ENCODE results near the gene SMIM41.

DNA sequence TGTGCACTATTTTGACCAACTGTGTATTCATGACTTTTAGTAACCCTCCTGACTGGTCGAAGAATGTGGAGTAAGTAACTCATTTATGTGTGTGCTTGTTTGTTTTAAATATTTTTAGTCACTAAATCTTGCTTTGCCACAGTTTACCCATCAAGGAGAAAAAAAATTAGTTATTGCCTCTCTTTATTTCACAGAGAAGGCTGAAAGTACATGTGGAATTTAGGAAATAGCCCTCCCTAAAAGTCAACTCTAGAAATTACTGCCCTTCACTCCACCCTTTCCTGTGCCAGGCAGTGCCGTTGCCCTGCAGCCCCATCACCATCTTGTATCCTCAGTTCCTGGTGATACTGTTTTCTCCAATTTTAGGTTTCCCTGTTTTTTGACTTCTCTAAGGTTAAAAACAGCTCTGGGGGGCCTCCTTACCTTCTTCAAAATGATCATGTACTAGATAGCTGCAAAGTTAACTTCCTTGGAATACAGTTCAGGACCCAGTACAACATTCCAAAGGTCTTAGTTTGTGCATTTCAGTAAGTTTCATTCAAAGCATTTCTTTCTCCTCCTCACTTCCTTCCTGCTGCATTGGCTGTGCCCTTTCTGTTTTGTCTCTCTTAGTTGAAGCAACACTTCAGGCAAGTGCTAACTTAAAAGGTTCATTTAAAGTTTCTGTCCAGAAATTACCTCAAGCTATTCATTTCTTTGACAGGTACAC is 95.5 kb downstream of the SCN8A start:
- PRO-cap, 2 experiments = no peak in any of the 2 experiments

GRCh38 chr12:51806751-51807298 is 7.9 kb downstream of the TMDD1 start:
- PRO-cap, 2 experiments = no peak in any of the 2 experiments

- PRO-cap, 2 experiments = no peak in any of the 2 experiments
Observed at GRCh38 chr12:51898675-51899454, 8.4 kb upstream of the ACVRL1 start.

DNA sequence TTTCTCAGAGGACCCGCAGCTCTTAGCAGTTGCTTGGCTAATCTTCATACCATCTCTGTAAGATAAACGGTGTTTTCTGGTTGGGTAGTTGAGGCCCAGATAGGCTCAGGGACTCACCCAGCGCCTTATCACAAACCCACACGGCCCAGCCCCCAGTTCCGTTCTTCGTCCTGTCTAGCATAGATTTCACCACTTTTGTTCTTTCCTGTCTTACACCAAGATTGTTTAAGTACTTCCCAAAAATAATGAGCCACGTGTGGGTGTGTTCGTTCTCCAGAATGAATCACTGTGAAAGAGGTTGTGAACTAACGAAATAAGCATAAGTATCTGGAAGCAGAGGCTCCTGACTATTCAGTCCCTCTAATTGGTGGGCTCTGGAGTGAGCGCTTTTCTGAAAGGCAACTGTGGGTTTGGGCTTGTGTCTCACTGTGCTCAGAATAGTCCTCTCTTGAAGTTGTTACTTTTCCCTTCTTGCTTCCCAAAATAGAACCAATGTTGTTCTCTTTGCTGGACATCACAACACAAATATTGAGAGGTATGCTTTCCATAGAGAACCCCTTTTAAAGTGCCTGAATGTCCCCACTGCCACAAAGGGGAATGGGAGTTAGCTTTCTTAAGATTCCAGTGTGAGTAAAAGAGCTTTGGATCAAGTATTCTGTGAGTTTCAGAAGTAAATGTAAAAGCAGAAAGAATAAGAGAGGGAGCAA is 21.5 kb downstream of the ACVR1B start:
- PRO-cap, 2 experiments = no peak in any of the 2 experiments

DNA sequence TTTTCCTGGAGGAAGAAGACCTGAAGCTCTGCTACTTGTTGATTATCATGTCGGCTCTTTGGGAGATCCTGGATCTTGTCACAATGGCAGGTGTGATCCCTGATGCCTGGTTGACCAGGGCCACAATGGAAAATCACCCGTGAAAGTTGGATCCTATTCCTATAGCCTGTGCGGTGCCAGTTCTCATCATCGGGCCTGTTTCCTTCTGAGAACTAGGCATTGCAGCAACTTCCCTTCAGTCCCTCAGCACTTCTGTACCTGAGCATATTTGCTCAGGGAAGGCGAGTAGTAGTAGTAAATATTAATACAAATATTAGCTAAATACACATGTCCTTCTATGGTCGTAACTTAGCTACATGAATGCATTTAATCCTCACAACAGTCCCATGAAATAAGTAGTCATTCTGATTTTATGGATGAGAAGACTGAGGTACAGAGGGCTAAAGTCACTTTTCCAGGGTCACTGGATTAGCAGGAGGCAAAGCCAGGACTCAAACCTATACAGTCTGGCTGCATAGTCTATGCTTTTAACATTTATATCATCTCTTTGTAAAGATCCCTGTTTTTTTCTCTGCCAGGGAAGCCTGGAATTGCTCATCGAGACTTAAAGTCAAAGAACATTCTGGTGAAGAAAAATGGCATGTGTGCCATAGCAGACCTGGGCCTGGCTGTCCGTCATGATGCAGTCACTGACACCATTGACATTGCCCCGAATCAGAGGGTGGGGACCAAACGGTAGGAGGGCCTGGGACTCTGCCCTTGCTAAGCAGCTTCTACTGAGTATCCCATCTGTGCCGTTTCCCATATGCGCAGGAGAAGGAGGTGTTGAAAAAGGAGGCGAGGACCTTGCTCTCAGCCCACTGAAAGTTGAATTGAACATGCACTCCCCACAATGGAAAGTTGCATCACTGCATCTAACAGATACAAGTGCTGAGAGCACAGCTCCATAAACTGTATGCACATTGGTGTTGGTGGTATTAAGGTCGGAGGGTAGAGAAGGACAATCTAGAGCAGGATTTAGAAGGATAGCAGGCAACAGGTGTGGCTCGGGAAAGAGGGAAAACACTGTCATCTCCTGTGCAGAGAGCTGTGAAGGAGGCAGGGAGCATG is 21.8 kb upstream of the TAMALIN start:
- PRO-cap, 2 experiments = no peak in any of the 2 experiments

- PRO-cap, 2 experiments = no peak in any of the 2 experiments
Observed at GRCh38 chr12:51992265-51992762, 14.4 kb upstream of the TAMALIN start.

DNA sequence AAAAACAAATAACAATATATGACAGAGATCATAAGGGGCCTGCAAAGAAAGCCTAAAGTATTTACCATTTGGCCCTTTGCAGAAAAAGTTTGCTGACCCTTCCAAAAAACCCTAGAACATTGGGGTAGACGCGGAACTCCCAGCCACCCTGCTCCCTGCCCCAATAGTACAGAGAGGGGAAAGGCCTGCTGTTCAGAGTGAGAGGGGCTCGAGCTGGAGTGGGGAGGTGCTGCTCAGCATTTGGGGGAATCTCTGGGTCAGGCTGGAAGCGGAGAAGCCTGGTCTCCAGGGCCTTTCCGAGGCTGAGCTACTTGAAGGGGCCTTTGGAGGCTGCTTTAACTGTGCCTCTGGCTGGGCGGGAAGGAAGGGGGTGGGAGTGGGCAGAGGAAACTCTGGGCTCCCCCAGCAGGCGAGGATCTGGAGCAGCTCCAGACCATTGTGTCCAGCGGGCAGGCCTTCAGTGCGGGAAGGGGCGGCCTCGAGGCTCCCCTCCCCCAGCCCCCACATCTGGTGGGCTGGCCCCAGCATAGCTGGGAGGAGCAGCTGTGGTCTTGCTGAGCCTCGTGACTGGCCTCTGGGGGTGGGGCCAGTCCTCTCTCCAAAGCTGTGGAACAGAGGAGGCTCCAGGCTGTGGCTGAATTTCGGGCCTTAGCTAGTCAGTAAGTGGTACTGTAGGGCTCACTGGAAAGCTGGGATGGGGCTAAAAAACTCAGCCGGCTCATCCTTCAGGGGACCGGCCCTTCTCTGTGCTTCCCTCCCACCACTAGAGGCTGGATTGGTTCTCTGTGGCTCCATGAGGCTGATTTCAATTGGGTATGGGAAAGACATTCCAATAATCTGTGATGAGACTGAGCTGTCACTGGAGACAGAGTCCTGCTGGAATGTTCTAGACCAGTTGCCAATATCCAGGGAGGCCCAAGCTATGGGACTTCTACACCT is 3.4 kb downstream of the TAMALIN start:
- PRO-cap, 2 experiments = no peak in any of the 2 experiments

GRCh38 chr12:52011149-52012000 is 4.6 kb downstream of the TAMALIN start:
- PRO-cap, 2 experiments = no peak in any of the 2 experiments

DNA sequence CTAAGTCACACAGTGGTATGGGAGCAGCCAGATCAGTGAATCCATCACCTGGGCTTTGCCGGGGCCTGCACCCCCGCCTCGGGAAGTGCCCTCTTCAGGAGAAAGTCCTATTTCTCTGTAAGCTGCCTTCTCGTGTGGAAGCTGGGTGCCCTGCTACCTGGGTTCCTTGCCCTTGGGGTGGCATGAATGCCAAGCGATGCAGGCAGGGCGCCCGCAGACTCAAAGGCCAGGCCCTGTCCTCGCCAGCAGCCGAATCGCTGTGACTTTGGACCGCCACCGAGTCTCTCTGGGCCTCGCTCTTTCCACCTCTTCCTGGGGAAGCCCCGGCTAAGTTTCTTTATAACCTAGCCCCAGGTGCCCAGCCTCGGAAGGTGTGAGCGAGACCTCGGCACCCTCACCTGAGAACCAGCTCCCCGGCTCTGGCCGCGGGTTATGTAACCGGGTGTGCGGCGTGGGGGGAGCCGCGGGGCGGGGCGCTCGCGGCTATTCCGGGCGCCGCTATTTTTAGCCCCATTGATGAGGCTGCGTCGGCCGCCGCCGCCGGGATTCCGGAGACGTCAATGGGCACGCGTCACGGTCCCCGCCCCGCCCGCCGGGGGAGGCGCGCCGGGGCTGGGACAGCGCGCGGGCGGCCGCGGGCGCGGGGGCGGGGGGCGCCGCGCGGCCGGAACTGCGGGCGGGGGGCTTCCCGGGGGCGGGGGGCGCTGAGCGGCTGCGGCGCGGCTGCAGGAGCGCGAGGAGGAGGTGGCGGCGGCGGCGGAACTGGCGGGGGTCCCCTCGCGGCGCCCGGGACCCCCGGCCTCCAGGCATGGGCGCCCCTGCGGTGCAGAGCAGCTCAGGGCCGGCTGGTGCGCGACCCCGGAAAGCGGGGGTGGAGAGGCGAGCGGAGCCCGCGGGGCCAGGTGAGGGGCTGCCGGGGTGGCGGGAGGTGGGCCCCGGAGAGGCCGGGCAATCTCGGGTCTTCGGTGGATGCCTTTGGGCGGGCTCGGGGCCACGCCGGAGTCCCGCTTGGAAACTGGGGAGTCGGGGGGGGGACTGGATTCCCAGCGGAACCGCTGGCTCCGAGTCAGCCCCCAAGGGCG is 14.4 kb upstream of the NR4A1 start:
- PRO-cap, 2 experiments = peak in 2 of 2 experiments; most common plus-strand start position 604 of the sequence (in 2); most common minus-strand start position 407 of the sequence (in 2)

DNA sequence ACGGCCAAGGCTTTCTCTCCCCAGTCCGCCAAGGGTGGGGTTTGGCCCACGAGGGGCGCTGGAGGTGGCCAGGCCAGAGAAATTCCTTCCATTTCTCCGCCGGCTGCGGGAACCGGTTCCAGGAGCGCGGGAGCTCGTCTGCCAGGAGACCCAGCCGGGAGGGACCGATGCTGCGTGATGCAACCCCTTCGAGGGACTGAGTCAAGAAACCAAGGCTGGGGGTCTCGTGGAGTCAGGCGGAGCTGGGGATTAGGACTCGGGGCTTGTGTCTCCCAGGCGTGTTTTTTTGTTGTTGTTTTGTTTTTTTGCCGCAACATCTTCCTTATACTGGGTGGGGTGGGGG is 13.6 kb upstream of the NR4A1 start:
- PRO-cap, 2 experiments = no peak in any of the 2 experiments

DNA sequence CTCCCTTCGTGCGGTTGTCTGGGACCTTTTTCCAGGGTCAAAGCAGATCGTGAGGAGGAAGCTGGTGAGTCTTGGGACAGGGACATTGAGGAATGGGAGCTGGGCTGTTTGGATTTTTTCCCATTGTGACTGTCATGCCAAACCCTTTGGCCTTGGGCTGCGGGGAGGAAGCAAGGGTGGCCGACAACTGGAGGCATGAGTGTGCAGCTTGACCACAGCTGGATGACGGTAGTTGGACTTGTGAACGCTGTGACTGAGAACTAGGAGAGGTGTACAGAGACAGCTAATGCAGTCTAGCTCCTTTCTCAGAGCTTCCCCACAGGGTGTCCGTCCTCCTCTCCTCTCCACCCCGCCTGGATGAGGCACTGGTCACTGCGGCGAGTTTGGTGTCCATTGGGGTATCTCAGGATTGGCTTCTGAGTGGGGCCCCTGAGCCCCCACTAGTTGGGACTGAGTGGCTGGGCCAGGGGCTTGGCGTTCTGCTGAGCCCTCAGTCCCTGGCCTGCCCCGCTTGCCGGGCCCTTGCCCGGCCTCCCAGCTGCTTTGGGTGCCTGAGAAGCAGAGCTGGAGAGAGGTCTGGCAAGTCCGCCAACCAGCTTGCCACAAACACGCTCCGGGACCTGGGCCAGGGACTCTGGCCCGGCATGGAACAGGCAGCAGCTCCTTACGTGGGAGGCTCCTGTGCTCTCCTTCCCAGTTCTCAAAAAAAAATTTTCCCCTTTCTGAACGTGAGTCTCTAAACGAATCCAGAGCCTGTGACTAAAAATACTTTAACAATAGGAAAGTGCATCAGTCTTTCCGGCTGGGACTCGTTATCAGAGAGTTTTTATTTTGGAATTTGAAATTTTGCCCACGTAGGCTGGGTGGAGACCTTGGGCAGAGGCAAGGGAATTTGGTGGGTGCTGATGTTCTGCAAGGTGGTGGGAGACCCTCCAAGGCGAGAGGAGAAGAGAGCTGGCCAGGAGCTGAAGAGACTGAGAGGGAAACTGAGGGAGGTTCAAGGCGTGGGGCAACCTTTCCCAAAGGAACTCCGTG is 7.1 kb upstream of the NR4A1 start:
- PRO-cap, 2 experiments = peak in 1 of 2 experiments; most common minus-strand start position 702 of the sequence (in 1)

- PRO-cap, 2 experiments = no peak in any of the 2 experiments
Observed at GRCh38 chr12:52053117-52053486, 1.9 kb downstream of the NR4A1 start.

GRCh38 chr12:52063587-52064929 is 5.7 kb upstream of the ATG101 start:
- PRO-cap, 2 experiments = no peak in any of the 2 experiments

- PRO-cap, 2 experiments = peak in 2 of 2 experiments; most common plus-strand start chr12:52079757 (in 1)
Observed at GRCh38 chr12:52079401-52080371, at the start of gene SMIM41. TSS of gene SMIM41 (plus strand) at chr12:52079704.

DNA sequence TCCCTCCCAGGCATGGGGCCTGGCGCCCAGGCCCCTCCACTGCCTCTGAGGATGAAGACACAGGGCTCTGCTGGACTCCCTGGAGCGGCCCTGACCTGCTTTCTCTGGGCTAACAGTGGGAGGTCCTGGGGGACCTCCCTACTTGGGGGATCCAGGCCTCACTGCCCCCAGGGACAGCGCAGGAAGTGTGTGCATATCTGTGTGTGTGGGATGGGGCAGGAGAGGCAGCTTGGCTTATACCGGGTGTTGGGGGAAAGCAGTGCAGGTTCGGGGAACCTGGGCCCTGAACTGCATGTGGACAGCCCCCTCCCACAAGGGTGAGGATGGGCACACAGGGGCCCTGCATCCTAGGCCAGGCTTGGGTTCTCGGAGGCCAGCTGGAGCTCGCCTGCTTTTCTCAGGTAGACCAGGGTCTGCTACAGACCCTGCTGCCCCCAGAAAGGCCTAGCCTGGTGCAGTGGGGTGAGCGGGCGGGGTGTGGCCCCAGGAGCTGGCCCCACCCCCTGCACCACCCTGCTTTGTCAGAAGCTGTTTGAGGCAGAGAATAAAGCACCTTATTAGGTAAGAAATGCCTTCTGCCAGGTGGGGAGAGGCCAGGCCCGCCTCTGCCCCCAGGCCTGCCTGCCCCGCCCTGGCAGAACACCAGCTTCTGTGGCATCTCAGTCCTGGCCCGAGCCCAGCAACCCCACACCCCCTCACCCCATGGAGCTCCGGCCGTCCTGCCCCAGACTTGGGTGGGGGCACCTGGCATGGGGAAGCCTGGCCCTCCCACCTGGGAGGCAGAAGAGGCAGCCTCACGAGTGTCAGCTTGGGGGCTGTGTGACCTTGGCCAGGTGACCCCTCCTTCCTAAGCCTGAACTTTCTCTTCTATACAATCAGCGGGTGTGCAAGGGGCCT is 43.4 kb downstream of the KRT80 start:
- PRO-cap, 2 experiments = peak in 2 of 2 experiments; most common plus-strand start position 662 of the sequence (in 2); most common minus-strand start position 451 of the sequence (in 2)

DNA sequence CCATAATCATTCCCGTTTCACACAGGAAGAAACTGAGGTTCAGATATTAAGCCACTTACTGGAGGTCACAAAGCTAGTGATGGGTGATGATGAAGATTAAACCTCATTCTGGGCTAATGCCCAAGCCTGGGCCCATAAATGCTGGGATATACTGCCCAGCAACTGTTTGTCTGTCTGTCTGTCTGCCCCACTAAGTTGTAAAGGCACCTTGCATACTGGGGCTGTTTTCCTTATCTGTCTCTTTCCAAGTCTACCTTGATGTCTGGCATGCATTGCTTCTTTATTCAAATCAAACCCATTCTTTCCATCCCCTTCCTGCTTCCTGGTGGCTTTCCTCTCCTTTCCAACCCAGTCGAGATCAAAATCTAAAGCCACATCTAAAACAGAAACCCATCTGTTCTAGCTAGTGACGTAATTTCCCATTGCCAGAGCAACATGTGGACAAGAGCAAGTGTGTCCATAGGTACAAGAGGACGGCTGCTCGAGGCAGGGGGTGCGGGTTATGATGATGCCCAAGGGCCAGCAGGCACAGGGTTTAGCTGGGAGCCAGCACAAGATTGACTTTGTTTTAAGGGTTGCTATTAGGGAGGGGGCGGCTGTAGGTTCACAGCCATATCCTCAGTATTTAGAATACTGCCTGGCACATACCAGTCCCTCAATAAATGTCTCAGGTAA is 7.1 kb downstream of the KRT80 start:
- PRO-cap, 2 experiments = no peak in any of the 2 experiments

DNA sequence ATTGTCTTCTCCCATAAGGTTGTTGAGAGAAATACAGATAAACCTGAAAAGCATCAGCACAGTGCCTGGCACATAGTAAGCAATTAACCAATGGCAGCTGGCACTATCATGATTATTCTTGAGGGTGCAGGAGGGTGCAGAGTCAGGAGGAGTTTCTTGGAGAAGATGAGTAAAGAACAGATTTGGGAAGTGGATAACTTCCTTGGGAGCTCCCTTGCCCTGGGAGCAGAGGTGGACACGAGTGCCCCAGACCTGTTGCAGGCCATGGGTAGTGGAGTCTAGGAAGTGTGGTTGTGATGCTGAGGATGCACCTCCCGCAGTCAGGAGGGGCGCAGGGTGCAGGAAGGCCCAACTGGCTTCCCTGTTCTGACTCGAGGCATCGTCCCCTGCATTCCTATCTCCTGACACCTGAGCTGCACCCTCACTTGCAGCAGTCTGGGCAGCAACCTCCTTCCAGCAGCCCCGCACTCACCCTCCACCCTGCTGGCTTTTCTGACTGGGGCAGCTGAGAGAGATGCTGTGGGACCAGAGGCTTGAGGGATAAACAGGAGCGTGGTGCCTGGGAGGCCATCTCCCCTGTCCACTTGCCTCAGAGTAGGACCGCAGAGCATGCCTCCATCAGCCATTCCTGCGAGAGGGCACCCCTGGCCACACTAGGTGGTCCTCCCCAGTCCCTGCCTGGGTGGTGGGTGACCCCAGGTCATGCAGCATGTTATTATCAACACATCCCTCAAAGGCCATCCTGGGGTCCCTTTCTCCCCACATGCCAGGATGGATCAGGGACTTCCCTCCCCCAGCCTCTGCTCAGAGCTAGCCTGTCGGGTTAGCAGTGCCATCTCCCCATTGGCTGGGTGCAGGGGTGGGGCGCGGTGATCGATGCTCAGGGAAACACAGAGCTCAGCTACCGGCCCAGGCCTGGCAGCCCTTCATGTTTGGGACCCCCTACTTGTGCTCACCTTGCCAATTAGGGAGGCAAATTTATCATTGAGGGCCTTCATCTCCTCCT is 864 bp downstream of the KRT80 start:
- PRO-cap, 2 experiments = peak in 1 of 2 experiments; most common plus-strand start position 872 of the sequence (in 1)

GRCh38 chr12:52197607-52198435 is 6.0 kb upstream of the KRT80 start:
- PRO-cap, 2 experiments = no peak in any of the 2 experiments

GRCh38 chr12:52215572-52216104 is 17.4 kb upstream of the KRT7 start:
- PRO-cap, 2 experiments = no peak in any of the 2 experiments

DNA sequence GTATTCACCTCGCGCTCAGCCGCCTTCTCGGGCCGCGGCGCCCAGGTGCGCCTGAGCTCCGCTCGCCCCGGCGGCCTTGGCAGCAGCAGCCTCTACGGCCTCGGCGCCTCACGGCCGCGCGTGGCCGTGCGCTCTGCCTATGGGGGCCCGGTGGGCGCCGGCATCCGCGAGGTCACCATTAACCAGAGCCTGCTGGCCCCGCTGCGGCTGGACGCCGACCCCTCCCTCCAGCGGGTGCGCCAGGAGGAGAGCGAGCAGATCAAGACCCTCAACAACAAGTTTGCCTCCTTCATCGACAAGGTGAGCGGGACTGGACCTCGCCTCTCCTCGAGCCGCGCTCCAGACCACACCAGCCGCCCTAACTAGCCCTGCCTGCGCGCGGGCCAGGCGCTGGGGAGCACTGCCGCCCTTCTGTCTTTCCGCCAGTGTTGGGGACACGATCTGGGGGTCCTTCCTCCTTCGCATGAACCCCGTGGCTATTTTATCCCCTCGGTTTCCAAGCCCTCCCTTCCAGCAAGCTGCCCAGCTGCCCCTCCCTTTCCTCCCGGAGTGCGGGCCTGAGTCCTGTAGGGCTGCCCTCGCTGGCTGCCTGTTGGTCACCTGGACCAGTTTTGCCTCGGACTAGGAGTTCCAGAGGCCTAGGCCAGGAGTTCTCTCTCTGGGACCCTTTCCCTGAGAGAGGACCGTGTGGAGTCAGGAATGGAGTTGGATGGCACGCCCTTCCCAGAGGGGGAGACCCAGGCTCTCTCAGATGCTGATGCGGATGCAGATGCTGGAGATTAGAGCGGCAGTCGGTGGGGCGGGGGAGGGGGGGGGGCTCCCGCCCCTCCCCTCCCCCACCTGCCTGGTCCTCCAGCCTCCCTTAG is 511 bp downstream of the KRT7 start:
- PRO-cap, 2 experiments = no peak in any of the 2 experiments